Glomerular endothelial cell (primary cell): ENCODE data around the genes PLK1 and CACNG3.

DNA sequence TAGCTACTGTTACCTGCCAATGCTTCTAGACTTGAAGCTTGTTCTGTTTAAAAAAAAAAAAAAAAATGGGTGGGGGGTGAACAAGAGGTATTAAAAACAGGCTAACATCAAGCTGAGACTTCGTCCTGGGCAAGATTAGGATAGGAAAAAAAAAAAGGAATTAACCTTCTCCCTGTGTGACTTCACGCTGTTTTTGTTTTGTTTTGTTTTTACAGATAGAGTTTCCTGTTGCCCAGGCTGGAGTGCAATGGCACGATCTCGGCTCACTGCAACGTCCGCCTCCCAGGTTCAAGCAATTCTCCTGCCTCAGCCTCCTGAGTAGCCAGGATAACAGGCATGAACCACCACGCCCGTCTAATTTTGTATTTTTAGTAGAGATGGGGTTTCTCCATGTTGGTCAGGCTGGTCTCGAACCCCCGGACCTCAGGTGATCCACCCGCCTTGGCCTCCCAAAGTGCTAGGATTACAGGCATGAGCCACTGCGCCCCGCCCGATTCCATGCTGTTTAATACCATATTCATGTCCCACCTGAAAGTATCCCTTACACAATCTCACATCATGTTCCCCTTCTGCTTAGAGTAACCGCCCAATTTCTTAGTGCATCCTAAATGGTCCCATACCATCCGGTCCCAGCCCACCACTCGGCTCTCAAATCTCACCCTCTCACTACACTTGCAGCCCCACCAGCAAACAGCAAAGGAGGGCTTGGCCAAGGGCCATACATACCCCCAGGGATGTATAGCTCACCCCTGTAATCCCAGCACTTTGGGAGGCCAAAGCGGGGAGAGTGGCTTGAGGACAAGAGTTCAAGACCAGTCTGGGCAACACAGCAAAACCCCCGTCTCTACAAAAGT lies 2.1 kb downstream of the USP31 start:
- RAMPAGE, long total RNA: no peak

DNA sequence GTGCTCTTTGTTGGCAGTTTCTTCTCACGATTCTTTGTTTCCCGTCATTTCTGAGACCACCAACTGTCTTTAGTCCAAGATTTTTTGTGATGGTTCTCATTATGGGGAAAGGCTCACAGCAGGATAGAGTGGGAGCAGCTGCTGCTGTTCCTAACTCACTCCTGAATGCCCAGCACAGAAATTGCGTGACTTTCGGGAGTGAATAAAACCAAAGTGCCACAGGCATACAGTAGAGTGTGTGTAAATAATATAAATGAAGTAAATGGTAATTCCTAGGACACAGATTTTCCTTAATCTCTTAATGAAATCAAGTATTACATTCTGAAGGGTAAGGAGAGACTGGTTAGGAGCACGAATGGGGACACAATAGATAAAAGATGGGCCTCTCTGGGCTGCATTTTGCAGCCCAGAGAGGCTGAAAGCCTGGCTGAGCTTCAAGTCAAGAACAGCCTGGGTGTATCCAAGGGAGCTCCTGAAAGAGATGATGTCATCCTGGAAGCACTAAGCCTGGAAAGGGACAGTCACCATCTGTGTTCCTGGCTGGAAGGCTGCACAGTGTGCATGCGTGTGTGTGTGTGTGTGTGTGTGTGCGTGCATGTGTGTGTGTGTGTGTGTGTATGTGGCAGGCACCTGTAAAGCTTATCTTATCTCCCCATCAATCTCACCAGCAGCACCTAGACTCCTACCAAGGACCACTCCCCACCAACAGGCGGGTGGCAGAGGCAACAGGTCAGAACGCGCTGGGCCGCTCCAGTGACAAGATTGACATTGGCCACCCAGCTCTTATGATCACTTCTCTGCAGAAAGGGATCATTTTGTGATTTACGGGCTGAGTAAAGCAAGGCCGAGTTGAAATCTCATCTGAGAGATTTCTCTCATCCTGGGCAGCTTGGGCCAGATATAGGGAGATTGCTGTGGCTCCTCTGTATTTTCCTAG lies 44.2 kb downstream of the COG7 start:
- RAMPAGE, long total RNA: no peak

DNA sequence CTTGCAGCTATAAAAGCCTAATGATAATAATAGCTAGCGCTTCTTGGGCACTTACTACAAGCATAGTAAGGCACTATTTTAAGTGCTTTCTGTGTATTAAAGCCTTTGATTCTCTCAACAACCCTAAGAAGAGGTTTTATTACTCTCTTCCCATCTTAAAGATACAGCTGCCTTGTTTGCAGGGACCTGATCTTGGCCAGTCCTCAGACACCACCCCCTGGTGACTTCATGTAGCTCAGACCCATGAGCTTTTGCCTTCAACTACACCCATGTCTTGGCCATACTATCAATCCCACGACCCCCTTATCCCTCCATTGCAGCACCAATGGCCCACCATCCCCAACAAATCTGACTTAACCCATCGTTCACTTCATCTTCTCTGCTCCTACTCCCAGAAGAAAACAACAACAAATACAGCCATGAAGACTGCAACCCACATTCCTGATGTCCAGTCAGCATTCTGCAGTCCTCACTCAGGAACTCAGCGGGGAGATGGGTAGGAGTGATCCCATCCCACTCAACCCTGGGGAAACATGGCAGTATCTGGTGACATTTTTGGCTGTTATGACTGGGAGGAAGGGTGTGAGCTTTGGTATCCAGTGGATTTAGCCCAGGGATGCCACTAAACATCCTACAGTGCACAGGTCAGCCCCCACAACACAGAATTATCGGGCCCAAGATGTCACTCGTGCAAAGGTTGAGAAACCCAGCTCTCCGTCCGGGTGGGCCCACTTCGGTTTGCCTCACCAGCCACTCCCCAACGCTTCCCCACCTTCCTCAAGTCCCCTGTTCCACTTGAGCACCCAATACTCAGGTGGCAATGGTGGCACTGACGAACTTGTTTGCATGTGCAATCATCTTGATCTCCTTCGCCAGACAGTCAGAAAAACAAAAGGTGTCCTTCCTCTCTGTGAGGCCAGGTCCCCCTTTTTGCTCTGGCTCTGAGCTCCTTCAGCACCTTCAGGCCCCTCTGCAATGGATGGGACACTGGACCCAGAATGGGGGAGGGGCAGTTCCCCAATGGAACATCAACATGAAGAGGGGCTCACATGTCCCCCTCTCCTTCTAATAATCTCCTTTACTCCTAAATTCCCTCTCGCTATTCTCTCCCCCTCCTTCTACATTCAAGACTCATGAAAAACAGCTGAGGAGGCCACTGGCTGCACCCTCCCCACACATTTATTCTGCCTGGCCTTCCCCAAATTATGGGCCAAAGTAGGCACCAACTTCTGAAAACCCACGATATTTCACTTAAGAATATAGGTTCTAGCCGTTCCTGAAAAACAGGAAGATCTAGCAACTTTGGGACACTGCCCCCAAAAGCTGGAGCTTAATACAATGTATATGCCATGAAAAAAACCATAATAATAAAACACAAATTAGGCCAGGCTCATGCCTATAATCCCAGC lies 3.8 kb downstream of the GGA2 start:
- RAMPAGE, long total RNA: no peak

GRCh38 chr16:23518061-23519016 lies 8.0 kb upstream of the GGA2 start:
- RAMPAGE, long total RNA: no peak

DNA sequence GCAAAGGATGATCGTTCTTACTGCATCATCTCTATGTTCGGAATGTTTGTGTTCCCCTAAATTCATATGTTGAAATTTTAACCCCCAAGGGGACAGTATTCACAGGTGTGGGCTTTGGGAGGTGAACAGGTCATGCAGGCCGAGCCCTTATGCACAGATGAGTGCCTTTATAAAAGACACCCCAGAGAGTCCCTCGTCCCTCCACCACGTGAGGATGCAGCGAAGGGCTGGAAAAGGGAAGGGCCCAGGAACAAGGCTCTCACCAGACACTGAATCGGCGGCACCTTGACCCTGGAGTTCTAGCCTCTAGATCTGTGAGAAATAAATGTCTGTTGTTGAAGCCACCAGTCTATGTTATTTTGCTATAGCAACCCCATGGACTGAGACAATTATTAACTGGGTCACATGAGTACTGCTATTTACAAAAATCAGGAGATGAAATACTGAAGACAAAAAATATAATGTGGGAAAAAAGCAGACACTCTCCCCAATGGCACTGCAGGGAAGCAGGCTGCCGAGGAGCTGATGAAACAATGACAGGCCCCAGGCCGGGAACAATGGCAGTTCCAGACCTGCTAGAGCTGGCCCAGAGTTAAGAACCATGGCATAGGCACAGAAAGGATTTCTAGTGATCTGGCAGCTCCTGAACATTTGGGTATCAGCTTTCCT lies 17.7 kb upstream of the GGA2 start:
- RAMPAGE, long total RNA: no peak

DNA sequence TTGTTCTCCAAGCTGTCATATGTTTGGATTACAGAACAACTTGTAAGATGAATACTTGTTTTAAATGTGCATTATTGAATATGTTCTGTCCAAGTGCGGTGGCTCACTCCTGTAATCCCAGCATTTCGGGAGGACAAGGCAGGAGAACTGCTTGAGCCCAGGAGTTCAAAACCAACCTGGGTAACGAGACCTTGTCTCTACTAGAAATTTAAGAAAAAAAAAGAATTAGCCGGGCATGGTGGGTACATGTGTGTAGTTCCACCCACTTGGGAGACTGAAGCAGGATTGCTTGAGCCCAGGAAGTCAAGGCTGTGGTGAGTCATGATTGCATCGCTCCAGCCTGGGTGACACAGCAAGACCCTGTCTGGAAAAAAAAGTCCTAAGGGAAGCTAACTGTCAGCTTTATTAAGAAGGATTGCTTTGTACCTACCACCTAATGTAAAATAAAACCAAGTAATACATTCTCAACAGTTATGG lies 18.6 kb downstream of the EARS2 start:
- RAMPAGE, long total RNA: no peak

DNA sequence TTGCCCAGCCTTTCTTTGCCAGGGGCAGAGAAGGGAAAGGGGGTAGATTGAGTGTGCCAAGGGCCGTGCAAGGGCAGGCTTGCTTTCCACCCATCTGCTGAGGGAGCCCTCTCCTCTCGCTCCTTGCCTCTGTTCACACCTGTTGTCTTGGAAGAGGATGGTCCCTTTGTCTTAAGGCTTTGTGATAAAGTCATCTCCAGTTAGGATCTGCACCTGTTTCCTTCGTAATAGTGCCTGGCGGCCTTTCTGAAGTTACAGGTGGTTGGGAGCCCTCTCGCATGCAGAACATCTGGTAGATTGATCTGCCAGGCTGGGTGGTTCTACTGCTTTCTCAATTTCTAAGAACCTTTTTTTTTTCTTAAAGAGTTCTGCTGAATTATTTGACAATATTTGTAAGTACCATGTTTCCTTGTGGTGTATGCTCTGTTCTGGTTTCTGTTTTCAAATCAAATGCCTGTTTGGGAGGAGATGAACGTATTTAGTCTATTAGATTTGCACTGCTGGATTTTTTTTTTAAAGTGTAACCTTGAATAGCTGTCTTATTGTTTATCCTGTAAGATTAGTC lies 16.4 kb downstream of the UBFD1 start:
- RAMPAGE, long total RNA: no peak

GRCh38 chr16:23634929-23635530 lies 6.1 kb downstream of the PALB2 start:
- RAMPAGE, long total RNA: no peak

DNA sequence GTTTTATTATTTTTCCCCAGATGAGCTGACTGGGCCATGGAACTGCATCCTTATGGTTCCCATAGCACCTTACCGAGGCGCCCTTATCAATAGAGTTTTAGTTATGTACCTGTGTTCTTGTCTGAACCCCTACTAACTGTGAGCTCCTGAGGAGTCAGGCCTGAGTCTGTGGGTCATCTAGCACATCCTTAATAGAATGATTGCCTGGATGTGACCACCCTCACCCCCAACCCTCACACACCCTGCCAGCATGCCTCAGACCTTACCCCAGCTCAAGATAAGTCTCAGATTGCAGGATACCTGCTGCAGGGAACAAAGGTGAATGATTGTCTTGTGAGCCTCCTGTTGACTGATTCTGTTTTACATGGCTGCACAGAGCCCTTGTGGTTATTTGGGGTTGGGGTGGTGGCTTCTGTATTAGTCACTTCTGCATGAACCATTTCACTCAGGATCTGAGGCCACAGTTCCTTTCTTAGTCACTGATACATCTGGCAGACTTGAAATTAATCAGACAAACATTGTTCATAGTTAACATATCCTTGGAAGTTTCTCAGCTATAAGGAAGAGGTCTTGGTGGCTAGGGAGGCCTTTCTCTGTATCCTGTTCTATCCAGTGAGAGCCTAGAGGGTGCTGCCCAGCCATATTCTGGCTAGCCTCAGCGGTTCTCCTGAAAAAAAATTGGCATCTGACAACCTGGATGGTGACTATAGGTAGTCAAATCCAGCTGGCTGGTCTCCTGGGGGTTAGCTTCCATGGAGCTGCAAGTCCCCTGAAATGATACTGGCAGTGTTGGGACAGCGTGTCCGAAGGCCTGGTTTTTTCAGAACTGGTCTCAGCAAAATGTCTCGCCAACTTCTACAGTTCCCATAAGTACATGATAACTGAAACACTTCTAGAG lies 8.6 kb upstream of the PLK1 start:
- RAMPAGE, long total RNA: no peak

GRCh38 chr16:23678553-23679637 lies at the start of gene PLK1:
TSS of gene PLK1 (plus strand) at chr16:23678889.
- RAMPAGE, long total RNA: no peak

DNA sequence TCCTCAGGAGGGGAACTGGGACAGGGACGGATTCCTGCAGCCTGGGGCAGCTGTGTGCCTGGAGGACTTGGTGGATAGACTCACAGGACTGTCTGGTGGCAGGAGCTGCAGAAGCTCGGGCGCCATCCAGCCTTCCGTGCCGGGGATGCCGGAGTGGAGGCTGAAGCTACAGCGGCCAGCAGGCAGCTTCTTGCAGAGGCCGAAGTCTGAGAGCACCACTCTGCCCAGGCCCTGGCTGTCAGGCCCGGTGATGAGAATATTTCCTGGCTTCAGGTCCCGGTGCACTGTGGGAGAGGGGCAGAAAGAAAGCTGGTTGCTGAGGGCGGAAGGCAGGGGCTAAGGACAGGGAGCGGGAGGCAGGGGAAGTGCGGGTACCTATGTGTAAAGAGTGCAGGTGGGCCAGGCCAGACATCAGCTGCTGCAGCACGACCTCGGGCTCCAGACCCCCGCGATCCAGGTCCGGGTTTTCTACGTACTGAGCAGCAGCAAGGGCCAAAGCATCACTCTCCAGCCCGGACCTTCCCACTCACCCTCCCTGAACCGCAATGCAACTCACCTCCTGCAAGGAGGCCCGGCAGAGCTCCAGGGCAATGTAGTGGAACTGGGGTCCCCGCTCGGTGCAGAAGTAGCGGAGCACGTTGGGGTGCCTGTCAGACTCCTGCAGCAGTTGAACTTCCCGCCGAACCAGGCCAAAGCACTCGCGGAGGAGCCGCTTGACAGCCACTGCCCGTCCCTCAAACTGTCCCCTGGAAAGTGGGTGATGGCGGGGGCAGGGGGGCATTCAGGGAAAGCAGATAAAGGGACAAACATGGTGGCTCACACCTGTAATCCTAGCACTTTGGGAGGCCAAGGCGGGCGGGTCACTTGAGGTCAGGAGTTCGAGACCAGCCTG lies 16.2 kb downstream of the PLK1 start:
- RAMPAGE, long total RNA: no peak

GRCh38 chr16:23698984-23699548 lies 14.0 kb downstream of the ERN2 start:
- RAMPAGE, long total RNA: no peak

- RAMPAGE, long total RNA: no peak
Observed at GRCh38 chr16:23755250-23755779, 489 bp downstream of the CHP2 start.

DNA sequence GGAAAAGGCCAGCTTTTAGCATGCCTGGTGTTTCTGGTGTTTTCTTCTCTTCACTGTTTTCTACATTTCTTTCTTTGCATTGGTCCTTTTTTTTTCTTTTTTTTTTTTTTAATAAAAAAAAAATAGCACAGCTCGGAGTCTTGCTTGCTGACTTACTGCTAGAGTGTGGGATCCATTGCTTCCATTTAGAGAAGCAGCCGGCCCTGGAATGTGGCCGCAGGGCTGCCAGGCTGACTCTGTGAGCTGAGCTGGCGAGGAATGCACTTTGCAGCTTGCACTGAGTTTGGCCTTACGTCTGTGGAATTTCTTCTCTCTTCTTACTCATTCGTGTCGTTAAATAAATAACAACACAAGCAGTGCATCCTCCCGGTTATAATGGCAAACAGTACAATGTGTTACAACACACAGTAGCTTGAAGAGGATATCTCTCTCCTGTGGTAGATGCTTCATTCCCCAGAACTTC lies 69.2 kb downstream of the PRKCB start:
- RAMPAGE, long total RNA: no peak

DNA sequence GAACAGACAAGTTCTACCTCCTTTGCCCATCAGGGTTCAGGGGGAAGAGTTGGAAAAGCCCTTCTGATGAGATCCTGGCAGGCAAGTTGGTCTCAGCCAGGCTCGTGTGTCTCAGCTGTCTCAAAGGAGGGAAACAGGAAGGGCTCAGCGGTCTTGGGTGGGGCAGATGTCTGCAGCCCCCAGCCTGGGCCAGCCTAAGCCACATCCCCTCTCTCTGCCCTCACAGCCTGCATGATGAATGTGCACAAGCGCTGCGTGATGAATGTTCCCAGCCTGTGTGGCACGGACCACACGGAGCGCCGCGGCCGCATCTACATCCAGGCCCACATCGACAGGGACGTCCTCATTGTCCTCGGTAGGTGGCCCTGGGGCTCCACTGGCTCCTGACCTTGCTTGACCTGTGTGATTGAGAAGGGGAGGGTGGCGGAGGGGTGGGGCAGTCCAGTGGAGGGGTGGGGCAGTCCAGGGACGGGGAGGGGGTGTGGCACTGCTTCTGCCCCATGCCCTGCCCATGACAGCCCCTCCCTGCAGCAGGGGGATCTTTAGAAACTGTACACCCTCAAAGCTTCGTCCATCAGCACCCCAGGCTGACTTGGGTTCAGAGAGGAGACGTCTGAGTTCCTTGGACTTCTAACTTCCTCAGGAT lies 199.5 kb downstream of the PRKCB start:
- RAMPAGE, long total RNA: no peak

DNA sequence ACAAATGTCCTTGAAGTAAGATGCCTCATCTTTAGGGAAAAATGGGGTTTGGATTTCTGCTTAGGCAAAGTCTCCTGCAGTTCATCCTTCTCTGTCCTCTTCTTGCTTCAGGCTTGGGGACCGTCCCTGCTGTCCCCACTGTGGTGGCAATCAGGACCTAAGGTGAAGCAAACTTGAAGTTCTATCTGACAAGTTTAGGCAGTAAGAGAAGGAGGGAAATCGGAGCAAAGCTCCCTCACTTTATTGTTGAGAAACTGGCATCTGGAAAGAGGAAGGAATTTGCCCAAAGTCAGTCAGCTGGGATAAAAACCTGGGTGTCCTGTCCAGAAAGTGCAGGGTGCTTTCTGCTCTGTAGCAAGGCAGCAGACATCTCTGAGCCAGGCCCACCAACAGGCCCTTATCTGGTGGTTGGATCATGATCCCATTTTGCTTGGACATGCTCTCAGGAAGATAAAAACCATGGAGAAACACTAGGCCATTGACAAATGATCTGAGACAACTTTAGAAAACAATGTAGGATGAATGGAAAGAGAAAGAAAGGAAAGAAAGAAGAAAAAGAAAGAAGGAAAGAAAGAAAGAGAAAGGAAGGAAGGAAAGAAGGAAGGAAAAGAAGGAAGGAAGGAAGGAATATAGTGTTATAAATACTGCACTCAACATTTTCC lies 39.4 kb upstream of the CACNG3 start:
- RAMPAGE, long total RNA: no peak

DNA sequence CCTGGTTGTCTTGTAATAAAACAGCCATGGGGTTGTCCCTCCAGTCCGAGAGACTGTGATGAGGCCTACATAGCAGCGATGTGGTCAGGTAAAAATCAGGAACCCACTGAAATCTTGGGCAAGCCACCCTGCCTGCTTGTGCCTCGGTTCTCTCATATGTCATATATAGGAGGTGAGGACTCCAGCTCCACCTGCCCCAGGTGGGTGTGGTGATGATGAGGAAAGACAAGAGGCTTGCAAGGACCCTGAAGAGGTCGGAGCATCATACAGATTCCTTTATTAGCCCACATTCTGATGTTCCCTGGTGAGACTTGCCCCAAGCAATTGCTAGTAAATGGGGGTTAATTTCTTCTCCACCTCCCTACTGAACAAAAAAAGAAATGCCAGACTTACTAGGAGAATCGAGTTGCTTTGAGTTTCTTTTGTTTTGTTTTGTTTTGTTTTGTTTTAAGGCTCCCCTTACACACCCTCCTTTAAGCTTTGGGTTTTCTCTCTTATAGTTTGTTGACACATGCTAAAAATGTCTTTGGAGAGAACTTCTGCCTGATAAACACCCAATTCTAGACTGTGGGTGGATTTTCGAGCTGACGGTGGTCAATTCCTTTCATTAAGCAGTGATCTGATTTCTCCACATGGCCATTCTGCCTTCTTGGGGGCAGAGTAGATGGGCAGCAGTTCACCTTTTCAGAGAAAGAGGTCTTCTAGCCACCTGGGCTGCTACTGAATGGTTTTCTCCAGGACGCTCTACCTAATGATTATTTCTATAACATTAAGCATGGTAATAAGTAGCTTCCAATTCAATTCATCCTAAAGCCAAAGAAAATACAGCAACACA lies 37.1 kb upstream of the CACNG3 start:
- RAMPAGE, long total RNA: no peak

- RAMPAGE, long total RNA: no peak
Observed at GRCh38 chr16:24255688-24256621, at the start of gene CACNG3. TSS of gene CACNG3 (plus strand) at chr16:24256335.

DNA sequence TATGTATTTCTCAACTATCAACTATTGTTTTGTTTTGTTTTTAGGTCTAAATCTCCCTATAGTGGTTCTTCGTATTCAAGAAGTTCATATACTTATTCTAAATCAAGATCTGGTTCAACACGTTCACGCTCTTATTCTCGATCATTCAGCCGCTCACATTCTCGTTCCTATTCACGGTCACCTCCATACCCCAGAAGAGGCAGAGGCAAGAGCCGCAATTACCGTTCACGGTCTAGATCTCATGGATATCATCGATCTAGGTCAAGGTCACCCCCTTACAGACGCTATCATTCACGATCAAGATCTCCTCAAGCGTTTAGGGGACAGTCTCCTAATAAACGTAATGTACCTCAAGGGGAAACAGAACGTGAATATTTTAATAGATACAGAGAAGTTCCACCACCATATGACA lies 29.3 kb downstream of the RBBP6 start:
- RAMPAGE, long total RNA: no peak

DNA sequence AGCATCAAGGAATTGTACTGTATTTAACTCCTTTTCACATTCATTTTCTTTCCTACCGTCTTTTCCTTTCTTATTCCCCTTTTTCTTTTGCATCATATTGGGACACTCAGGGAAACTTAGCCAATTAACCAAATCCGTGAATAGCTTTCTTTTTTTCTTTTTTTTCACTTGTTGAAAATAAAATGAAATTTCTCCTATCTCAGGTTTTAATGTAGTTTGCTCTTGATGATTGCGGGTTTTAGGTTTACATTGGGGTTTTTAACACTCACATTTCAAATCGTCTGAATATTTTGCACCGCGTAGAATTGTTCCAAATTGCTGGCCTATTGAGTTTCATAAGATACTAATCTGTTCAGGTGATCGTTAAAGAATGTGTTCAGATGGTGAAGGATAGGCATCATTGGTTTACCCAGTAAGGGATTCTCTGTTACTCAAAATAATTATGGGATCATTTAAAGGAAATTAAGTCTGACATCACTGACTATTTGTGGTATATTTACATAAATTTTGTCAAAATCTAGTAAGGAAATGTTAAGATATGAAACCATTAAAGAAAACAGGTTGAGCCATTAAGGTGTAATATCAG lies 1.7 kb downstream of the TNRC6A start:
- RAMPAGE, long total RNA: no peak